ENCODE measurements around the gene TMEM178A.

DNA sequence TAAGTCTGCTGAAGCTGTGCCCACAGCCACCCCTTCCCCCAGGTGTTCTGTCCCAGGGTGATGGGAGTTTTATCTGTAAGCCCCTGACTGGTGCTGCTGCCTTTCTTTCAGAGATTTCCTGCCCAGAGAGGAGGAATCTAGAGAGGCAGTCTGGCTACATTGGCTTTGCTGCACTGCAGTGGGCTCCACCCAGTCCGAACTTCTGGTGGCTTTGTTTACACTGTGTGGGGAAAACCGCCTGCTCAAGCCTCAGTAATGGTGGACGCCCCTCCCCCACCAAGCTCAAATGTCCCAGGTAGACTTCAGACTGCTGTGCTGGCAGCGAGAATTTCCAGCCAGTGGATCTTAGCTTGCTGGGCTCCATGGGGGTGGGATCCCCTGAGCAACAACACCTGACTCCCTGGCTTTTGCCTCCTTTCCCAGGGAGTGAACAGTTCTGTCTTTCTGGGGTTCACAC is 37.2 kb downstream of the RMDN2 start:
- RAMPAGE, long total RNA, result no peak
- RRBS, 2 experiments, result no CpG with 5 or more reads among the region's 4 CpGs
CAGE:
- cytosol, long polyA minus RNA, result no peak
- cytosol, long polyA plus RNA, result no peak
- long polyA plus RNA, result no peak
- nucleolus, long total RNA, result no peak
- nucleus, long polyA plus RNA, result no peak
- nucleus, long total RNA, result no peak

DNA sequence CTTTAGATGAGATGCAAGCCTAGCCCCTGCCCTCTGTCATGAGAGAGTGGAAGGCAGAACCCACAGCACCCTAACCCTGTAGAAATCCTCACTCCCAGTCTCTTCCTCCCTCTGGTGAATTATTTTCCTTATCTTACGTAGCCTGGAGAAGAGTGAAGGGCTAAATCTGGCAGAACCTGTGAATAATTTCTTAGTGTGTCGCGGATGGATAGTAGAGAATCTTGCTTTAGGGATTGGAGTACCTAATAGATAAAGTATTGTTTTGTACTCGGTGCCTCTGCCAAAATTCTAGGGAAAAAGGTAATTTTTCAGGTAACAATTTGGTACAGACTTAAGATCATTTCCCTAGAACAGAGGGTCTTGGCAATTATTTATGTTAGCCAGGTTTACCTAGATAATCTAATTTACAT is 57.3 kb downstream of the RMDN2 start:
- RAMPAGE, long total RNA, result no peak
- RRBS, 2 experiments, result no CpG with 5 or more reads among the region's 4 CpGs
CAGE:
- cytosol, long polyA minus RNA, result no peak
- cytosol, long polyA plus RNA, result no peak
- long polyA plus RNA, result no peak
- nucleolus, long total RNA, result no peak
- nucleus, long polyA plus RNA, result no peak
- nucleus, long total RNA, result no peak

DNA sequence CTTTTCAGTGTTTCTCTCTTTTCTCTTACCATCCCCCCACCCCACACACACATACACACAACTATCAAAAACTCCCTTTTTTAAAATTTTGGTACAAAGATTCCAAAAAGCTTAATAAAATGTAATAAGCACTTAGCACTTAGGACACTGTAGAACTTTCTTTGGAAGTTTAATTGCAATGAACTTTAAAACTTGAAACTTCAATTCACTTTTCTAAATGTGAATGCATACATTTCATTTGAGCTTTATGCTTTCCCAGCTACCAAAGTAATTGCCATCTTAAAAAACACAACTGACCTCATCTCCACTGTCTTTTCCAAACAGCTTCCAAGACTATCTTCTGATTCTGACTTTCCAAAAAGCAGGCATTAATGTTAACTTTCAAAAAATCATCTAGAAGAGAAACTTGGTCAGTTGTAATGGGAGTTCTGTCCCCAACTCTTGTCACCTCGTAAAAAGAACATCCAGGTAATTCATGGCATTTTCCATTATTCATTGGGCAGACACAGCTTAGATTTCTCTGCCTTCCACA is 7.0 kb downstream of the CYP1B1 start:
- RAMPAGE, long total RNA, result no peak
- RRBS, 2 experiments, result no CpG with 5 or more reads among the region's 1 CpG
CAGE:
- cytosol, long polyA minus RNA, result no peak
- cytosol, long polyA plus RNA, result no peak
- long polyA plus RNA, result no peak
- nucleolus, long total RNA, result no peak
- nucleus, long polyA plus RNA, result no peak
- nucleus, long total RNA, result no peak

DNA sequence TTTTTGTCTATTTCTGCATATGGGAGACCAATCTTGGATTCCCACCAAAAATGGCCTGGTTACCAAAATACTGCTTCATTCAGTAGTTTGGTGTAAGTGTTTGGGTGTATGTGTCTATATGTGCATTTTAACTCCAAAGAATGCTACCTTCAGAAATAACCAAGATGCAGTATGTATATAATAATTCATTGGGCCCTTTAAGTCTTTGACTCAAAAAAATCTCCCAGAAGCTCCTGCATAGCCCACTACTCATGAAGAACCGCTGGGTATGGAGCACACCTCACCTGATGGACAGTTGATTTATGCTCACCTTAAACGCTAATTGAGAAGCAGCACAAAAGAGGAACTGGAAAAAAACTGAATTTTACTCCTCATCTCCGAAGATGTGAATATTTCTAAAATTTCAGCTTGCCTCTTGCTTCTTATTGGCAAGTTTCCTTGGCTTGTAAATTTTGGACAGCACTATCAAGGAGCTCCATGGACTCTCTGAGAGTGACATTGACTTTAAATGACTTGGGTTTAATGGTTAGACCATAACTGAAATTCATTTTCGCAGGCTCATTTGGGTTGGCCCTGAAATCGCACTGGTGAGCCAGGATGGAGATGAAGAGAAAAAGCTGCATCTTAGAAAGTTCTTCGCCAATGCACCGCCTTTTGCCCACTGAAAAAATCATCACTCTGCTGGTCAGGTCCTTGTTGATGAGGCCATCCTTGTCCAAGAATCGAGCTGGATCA is 5.5 kb downstream of the CYP1B1 start:
- RAMPAGE, long total RNA, result no peak
- RRBS, 2 experiments, result no CpG with 5 or more reads among the region's 8 CpGs
CAGE:
- cytosol, long polyA minus RNA, result start-site peak on the minus strand centred at position 547 of the sequence, 64 bp wide, 26 reads
- cytosol, long polyA plus RNA, result no peak
- long polyA plus RNA, result no peak
- nucleolus, long total RNA, result no peak
- nucleus, long polyA plus RNA, result no peak
- nucleus, long total RNA, result no peak

DNA sequence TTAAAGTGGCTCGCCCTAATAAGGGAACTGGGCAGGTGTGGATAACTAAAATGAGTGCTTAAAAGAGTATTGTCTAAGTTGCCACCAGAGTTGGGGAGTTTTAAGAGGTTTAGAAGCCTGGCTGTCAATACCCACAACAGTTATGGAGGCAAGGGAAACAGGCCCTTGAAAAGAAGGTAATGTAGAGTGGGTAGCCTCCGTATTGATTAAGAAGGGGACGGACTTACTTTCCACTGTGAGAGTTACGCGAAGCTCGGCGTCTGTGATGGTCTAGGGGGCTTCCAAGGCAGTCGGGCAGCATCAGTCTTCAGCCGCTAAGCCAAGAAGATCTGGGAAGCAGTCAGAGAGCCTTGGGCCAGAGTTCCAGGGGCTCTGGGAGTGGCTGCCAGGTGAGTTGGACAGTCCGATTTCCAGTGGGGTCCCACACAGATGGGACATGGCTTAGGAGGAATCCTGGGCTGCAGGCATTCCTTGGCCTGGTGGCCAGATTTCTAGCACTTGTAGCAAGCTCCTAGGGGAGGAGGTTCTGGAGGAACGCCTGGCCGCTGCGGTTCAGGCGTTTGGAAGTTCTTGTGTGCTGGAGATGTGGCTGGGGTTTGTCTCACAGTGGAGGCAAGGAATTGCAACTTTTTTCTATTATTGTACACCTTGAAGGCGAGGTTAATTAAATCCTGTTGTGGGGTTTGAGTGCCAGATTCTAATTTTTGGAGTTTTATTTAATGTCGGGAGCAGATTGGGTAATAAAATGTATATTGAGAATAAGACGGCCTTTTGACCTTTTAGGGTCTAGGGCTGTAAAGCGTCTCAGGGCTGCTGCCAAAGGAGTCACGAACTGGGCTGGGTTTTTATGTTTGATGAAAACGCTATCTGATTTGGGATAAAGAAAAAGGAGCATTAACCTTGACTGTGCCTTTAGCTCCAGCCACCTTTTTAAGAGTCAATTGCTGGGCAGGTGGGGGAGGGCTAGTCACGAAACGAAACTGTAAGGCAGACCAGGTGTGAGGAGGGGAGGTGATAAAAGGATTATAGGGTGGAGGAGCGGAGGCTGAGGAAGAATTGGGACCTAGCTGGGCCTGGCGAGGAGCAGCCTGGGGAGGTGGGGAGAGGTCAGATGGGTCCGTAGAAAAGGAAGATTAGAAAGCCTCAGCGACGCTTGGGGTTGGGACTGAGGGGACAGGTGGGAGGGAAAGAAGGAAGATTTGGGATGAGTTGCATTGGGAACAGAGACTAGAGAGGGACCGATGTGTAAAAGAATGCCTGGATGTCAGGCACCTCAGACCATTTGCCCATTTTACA is 8.2 kb upstream of the CYP1B1 start:
- RAMPAGE, long total RNA, result no peak
- RRBS, 2 experiments, result no CpG with 5 or more reads among the region's 28 CpGs
CAGE:
- cytosol, long polyA minus RNA, result no peak
- cytosol, long polyA plus RNA, result no peak
- long polyA plus RNA, result no peak
- nucleolus, long total RNA, result no peak
- nucleus, long polyA plus RNA, result no peak
- nucleus, long total RNA, result no peak

GRCh38 chr2:38377810-38378326 is 795 bp upstream of the ATL2 start:
- RAMPAGE, long total RNA, result no peak
- RRBS, 2 experiments, result no CpG with 5 or more reads among the region's 6 CpGs
CAGE:
- cytosol, long polyA minus RNA, result no peak
- cytosol, long polyA plus RNA, result no peak
- long polyA plus RNA, result no peak
- nucleolus, long total RNA, result no peak
- nucleus, long polyA plus RNA, result no peak
- nucleus, long total RNA, result no peak

DNA sequence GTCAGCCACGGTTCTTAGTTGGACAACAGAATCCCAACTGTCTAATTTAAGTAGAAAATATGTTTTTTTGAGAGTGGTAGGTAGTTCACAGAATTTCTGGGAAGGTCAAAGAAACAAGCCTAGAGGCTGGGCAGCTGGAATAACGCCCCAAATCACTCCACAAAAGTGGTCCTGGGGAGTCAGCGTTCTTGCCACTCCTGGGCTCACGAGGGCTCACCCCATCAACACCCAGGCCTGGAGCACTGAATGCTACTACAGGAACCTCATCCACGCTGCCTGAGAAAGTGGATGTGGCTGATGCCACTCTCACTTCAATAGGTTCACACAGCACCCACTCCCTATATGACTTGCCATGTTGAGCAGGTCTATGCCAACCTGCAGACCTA is 76.3 kb upstream of the ATL2 start:
- RAMPAGE, long total RNA, result no peak
- RRBS, 2 experiments, result no CpG with 5 or more reads among the region's 5 CpGs
CAGE:
- cytosol, long polyA minus RNA, result no peak
- cytosol, long polyA plus RNA, result no peak
- long polyA plus RNA, result no peak
- nucleolus, long total RNA, result no peak
- nucleus, long polyA plus RNA, result no peak
- nucleus, long total RNA, result no peak

DNA sequence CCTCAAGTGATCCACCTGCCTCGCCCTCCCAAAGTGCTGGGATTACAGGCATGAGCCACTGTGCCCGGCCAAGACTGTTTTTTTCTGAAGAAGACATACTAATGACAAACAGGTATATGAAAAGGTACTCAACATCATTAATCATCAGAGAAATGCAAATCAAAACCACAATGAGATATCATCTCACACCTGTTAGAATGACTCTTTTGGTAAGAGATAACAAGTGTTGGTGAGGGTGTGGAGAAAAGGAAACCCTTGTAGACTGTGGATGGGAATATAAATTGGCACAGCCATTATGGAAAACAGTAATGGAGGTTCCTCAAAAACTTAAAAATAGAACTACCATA is 20.9 kb downstream of the SOS1 start:
- RAMPAGE, long total RNA, result no peak
- RRBS, 2 experiments, result no CpG with 5 or more reads among the region's 2 CpGs
CAGE:
- cytosol, long polyA minus RNA, result no peak
- cytosol, long polyA plus RNA, result no peak
- long polyA plus RNA, result no peak
- nucleolus, long total RNA, result no peak
- nucleus, long polyA plus RNA, result no peak
- nucleus, long total RNA, result no peak

- RAMPAGE, long total RNA, result no peak
- RRBS, 2 experiments, result no CpG with 5 or more reads among the region's 5 CpGs
CAGE:
- cytosol, long polyA minus RNA, result no peak
- cytosol, long polyA plus RNA, result no peak
- long polyA plus RNA, result no peak
- nucleolus, long total RNA, result no peak
- nucleus, long polyA plus RNA, result no peak
- nucleus, long total RNA, result no peak
These were observed 13.3 kb downstream of the SOS1 start for GRCh38 chr2:39107208-39108244.

DNA sequence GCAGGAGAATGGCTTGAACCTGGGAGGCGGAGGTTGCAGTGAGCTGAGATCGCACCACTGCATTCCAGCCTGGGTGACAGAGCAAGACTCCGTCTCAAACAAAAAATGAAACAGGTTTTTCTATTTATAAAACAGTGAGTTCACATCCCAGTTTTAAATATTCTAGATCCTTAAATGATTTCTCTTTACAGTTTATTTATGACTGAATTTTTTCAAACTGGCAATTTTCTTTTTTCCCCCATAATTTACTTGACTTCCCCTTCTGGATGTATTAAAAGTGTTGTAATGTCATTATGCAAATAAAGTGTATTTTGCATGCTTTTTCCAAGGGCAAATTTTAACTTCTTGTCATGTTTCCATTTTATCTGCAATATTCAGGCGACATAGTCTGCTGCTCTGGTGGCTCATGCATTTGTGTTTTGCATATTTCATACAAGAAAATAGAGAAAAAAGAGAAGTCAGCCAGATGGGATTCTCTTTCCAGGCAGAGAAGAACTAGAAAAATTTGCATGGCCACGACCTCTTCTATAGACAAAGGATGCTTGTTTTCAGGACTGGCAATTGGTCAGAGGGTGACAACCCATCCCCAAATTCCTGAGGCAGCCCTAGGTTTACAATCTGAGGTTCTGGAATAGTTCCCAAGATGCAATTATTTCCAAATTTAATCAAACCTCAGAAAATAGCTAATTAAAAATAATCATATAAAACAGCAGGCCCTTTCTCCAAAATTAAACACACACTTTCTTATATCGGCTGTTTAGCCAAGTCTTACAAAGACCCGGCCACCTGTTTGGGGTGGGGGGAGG is 20.4 kb upstream of the SOS1 start:
- RAMPAGE, long total RNA, result no peak
- RRBS, 2 experiments, result no CpG with 5 or more reads among the region's 7 CpGs
CAGE:
- cytosol, long polyA minus RNA, result no peak
- cytosol, long polyA plus RNA, result no peak
- long polyA plus RNA, result no peak
- nucleolus, long total RNA, result no peak
- nucleus, long polyA plus RNA, result no peak
- nucleus, long total RNA, result no peak

DNA sequence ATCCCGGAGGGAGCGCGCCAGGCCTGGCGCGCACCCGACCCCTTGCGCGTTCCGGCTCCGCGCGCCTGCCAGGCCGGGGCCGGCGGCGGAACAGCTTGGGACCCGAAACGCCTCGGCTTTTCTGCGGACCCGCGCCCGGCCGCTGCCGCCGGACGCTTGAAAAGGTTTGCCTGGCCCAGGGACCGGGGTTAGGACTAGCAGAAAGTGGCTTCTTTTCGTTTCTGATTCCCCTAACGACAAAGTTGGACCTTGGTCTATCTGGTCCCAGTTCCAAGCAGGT is 227 bp upstream of the MAP4K3 start:
- RAMPAGE, long total RNA, result no peak
- RRBS, 2 experiments, result 1% methylated on average over 19 of the region's 30 CpGs
CAGE:
- cytosol, long polyA minus RNA, result no peak
- cytosol, long polyA plus RNA, result no peak
- long polyA plus RNA, result no peak
- nucleolus, long total RNA, result no peak
- nucleus, long polyA plus RNA, result no peak
- nucleus, long total RNA, result no peak

DNA sequence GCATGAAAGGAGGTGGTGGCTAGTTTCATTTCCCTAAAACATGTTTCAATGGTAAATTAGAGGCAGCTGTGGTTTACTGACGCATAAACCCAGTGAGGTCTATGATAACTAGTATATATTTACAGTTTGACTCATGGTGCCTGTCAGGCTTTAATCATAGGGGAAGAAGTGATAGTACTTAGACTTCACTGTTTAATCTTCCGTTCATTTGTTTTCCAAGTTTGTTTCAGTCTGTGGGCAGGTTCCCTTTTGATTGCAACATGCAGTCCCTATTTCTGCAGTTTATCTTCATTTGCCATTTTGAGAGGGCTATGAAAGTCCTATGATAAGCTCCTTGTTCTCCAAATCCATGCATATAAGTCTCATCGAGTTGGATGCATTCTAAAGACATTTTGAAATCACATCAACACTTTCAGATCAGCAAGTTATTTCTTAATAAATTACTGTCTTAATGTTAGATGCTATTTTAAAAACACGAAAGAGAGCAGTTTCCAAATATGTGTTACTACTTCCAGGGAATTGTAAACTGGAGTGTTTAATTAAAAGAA is 55.2 kb upstream of the MAP4K3 start:
- RAMPAGE, long total RNA, result no peak
- RRBS, 2 experiments, result no CpG with 5 or more reads among the region's 4 CpGs
CAGE:
- cytosol, long polyA minus RNA, result no peak
- cytosol, long polyA plus RNA, result no peak
- long polyA plus RNA, result no peak
- nucleolus, long total RNA, result no peak
- nucleus, long polyA plus RNA, result no peak
- nucleus, long total RNA, result no peak

DNA sequence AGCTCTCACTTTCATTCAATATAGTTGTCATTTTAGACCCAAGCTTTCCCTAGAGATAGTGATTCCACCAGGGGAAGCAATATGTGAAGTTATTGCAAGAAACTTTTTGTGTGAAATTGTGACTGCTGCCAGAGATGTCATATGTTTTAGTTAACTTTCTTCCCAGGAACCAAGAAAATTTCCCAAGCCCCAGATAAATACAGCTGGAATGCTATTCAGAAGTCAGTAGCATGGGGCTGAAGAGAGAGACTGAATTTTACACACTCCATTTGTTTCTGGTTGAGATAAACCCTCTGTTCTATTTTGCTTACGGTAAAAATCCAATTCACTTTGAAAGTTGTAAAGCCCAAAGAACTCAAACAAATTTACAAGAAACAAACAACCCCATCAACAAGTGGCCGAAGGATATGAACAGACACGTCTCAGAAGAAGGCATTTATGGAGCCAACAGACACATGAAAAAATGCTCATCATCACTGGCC is 60.4 kb upstream of the MAP4K3 start:
- RAMPAGE, long total RNA, result no peak
- RRBS, 2 experiments, result no CpG with 5 or more reads among the region's 3 CpGs
CAGE:
- cytosol, long polyA minus RNA, result no peak
- cytosol, long polyA plus RNA, result no peak
- long polyA plus RNA, result no peak
- nucleolus, long total RNA, result no peak
- nucleus, long polyA plus RNA, result no peak
- nucleus, long total RNA, result no peak

GRCh38 chr2:39665775-39666688 is at the start of gene TMEM178A:
TSS of gene TMEM178A (plus strand) at chr2:39665917.
- RAMPAGE, long total RNA, result no peak
- RRBS, 2 experiments, result 4 to 7% methylated on average over 59 of the region's 105 CpGs
CAGE:
- cytosol, long polyA minus RNA, result no peak
- cytosol, long polyA plus RNA, result no peak
- long polyA plus RNA, result no peak
- nucleolus, long total RNA, result no peak
- nucleus, long polyA plus RNA, result no peak
- nucleus, long total RNA, result no peak

GRCh38 chr2:40282466-40283003 is 169.4 kb downstream of the SLC8A1 start:
- RAMPAGE, long total RNA, result no peak
- RRBS, 2 experiments, result no CpG with 5 or more reads among the region's 9 CpGs
CAGE:
- cytosol, long polyA minus RNA, result no peak
- cytosol, long polyA plus RNA, result no peak
- long polyA plus RNA, result no peak
- nucleolus, long total RNA, result no peak
- nucleus, long polyA plus RNA, result no peak
- nucleus, long total RNA, result no peak

DNA sequence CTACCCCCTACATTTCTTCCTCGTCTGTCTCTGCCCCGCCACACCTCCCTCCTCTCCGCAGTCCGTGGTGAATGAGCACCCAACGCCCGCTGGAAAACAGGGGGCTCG is 719 bp downstream of the SLC8A1 start:
- RAMPAGE, long total RNA, result no peak
- RRBS, 2 experiments, result no CpG with 5 or more reads among the region's 7 CpGs
CAGE:
- cytosol, long polyA minus RNA, result no peak
- cytosol, long polyA plus RNA, result no peak
- long polyA plus RNA, result no peak
- nucleolus, long total RNA, result no peak
- nucleus, long polyA plus RNA, result no peak
- nucleus, long total RNA, result no peak

DNA sequence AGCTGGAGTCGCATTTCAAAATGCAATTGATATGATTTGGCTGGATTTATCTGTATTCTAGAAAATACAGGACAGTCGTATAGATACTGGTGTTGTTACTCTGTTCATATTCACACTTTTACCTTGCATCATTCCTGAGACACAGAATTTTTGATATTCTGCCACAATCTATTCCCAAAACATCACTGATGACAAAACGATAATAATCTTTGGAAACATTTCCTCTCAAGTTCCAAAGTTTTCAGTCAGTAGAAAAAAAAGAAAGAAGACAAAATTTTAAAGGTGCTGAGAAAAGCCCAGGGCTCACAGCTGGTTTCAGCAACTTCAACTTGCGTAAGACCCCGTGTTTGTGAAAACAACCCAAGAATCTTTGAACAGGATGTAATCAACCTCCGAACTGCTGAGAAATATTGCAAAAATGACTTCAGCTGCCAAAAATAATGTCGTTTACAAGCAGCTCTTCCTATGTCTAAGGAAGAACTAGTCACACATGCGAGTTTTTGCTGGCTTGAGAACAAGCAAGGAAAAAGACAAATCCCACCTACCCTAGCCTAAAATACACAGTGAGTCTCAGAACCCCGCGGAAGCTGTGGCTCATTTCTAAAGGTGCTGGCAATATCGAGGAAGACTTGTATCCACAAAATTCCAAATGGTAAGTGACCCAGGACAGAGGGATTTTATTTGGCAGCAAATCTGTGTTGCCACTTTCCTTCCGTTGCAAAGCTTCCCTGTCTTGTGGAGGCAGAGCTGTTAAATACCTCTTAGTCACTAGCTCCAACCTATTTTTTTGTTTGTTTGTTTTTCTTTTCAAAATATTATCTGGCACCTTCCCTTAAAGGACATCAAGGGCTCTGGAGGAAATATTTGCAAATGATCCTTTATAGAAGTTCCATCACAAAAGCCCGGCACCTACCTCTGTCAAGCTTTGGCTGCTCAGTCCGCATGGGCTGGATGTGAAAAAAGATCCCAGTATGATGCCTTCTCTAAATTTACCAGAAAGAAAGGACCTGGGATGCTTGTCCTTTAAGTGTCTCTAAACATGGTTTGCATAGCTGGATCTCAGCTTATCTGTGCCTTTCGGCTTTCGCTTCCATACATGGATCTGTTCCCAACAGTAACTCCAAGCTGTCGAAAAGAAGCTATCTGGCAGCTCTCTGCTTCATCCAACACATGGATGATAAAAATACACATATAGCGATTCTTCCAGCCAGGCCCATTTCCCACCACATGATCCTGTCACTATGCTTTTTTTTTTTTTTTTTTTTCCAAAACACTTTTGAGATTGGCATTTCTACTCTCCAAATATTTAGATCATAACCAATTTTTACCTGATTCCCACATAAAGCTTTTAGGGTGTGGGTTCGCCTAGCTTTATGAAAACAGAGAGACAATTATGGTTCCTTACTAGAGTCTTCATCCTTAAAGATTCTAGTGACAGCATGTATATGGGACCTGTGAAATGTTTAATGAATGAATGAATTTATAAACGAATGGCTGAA is 60.1 kb upstream of the SLC8A1 start:
- RAMPAGE, long total RNA, result no peak
- RRBS, 2 experiments, result no CpG with 5 or more reads among the region's 20 CpGs
CAGE:
- cytosol, long polyA minus RNA, result no peak
- cytosol, long polyA plus RNA, result no peak
- long polyA plus RNA, result no peak
- nucleolus, long total RNA, result no peak
- nucleus, long polyA plus RNA, result no peak
- nucleus, long total RNA, result no peak

DNA sequence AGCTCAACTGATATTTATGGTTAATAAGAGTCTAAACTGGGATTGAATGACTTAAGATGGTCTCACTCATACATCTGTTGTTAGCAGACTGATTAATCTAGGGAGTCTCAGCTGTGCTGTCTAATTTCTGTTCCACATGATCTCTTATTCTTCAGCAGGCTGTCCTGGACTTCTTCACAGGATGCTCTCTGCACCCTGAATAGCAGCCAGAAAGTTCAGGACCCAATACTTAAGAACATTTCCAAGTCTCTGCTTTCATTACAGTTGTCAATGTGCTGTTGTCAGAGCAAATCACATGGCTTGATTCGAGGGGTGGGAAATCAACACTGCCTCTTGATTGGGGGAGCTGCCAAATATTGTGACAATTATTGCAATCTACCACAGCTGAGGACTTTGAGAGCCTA is 627.1 kb upstream of the SLC8A1 start:
- RAMPAGE, long total RNA, result no peak
- RRBS, 2 experiments, result no CpG with 5 or more reads among the region's 1 CpG
CAGE:
- cytosol, long polyA minus RNA, result no peak
- cytosol, long polyA plus RNA, result no peak
- long polyA plus RNA, result no peak
- nucleolus, long total RNA, result no peak
- nucleus, long polyA plus RNA, result no peak
- nucleus, long total RNA, result no peak

- RAMPAGE, long total RNA, result no peak
- RRBS, 2 experiments, result no CpG with 5 or more reads among the region's 5 CpGs
CAGE:
- cytosol, long polyA minus RNA, result no peak
- cytosol, long polyA plus RNA, result no peak
- long polyA plus RNA, result no peak
- nucleolus, long total RNA, result no peak
- nucleus, long polyA plus RNA, result no peak
- nucleus, long total RNA, result no peak
These were observed 322.0 kb upstream of the PKDCC start for GRCh38 chr2:41725732-41726369.

GRCh38 chr2:41940421-41941163 is 107.2 kb upstream of the PKDCC start:
- RAMPAGE, long total RNA, result no peak
- RRBS, 2 experiments, result 6 to 31% methylated on average over 1 of the region's 12 CpGs
CAGE:
- cytosol, long polyA minus RNA, result no peak
- cytosol, long polyA plus RNA, result no peak
- long polyA plus RNA, result no peak
- nucleolus, long total RNA, result no peak
- nucleus, long polyA plus RNA, result no peak
- nucleus, long total RNA, result no peak